A549 (cell line): ENCODE measurements around the gene NCLN.

GRCh38 chr19:2636048-2636785 lies 66.3 kb downstream of the GNG7 start:
- PRO-cap, result no peak
CAGE:
- cytosol, long polyA plus RNA, result no peak
- long polyA plus RNA, result no peak
- nucleus, long polyA plus RNA, result no peak

DNA sequence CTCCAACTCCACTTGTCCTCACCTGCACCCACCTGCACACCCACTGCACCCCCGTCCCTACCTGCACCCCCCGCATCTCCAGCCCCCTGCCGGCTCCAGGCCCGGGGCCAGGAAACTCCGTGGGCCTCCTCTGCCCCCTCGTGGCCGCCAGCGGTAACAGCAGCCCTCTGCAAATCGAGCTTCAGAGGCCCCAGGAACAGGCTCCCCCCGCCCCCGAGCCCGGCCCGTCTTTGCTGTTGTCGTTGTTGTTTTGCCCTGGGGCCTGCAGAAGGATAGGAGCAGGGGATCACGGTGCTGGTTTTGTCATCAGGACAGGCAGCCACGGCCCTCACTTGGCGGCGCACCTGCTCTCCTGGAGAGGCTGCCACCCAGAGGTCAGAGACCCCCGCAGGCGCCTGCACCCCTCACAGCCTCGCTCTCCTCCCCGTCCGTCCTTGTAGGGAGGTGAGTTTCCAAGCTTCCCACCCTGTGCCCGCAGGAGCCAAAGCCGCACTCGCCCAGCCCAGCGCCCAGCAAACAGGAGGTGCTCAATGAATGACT lies 65.4 kb downstream of the GNG7 start:
- PRO-cap, result no peak
CAGE:
- cytosol, long polyA plus RNA, result no peak
- long polyA plus RNA, result no peak
- nucleus, long polyA plus RNA, result no peak

DNA sequence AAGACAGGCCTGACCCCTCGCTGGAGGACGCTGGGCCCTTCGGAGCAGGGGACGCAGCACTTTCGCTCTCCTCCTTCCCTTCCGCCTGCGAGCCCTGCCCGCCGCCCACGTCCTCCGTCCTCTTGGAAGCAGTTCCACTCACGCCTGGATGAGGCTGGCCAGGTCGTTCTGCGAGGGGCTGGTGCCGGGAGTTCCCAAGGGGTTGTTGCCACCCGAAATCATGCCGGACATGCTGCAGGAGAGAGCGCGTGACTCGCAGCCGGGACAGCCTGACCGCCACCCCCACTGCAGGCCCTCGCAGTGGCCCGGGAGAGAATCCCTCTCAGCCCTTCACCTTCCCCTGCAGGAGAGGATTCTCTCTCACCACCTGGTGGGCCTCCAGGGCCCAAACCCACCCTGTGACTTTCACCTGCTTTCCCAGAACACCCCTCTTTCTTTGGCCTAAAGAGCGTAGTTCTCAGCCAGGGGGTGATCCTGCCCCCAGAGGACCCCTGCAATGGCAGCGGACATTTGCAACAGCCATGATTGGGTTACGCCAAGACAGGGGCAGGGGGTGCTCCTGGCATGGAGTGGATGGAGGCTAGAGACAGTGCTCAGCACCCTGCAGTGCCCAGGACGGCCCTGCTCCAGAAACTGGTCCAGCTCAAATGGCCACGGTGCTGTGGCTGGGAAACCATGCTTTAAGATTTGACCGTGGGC lies 17.9 kb upstream of the SLC39A3 start:
- PRO-cap, result no peak
CAGE:
- cytosol, long polyA plus RNA, result no peak
- long polyA plus RNA, result no peak
- nucleus, long polyA plus RNA, result no peak

DNA sequence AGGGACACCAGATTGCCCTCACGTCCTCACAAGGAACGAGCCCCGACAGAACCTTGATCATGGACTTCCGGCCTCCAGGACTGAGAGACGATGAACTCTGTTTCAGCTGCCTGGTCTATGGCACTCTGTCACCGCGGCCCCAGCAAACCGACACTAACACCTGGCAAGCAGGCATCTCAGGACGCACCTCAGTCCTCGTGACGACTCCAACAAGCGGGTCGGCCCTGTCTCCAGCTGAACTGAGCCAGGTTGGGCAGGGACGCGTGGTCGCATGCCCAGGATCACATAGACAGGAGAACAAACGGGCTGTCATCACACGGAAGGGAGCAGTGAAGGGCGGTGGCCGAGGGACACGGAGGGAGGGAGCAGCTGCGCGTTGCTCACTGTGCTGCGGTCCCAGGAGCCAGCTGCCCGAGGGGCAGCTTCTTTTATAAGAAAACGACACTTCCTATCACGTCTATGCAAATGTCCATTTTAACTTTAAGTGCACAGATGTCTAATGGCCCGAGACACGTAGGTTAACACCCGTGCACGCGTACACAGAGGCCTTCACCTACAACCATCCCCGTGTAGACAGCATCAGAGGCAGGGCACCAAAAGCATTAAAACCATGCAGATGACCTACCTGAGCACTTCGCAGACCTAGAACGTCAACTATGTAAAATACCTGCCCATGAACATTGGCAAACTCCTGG lies 8.9 kb downstream of the SGTA start:
- PRO-cap, result no peak
CAGE:
- cytosol, long polyA plus RNA, result no peak
- long polyA plus RNA, result no peak
- nucleus, long polyA plus RNA, result no peak

GRCh38 chr19:2775105-2775901 lies 7.8 kb downstream of the SGTA start:
- PRO-cap, result no peak
CAGE:
- cytosol, long polyA plus RNA, result no peak
- long polyA plus RNA, result no peak
- nucleus, long polyA plus RNA, result no peak

DNA sequence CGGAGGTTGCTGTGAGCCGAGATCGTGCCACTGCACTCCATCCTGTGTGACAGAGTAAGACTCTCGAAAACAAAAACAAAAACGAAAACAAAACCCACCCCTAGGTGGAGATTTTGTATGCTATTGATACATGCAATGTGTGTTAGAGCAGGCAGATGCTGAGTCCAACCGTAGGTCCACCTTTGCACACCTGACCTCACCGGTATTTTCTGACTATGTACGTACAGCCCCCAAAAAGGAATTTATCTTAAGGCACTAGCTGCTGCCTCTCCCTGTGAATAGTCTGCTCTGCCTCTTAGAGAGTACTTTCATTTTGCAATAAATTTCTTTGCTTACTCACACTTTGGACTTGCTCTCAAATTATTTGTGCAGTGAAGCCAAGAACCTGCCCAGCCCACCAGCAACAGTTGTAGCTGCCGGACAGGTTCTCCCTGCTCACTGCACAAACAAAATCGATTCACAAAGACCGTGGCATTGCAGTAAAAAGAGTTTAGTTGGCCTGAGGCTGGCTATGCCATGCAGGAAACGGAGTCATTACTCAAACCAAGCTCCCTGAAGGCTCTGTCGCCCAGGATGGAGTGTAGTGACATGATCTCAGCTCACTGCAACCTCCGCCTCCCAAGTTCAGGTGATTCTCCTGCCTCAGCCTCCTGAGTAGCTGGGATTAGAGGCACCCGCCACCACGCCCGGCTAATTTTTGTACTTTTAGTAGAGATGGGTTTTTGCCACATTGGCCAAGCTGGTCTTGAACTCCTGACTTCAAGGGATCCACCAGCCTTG lies 8.3 kb upstream of the ZNF77 start:
- PRO-cap, result bidirectional peak, plus-strand start at position 488 of the sequence, minus-strand start at position 292 of the sequence
CAGE:
- cytosol, long polyA plus RNA, result no peak
- long polyA plus RNA, result no peak
- nucleus, long polyA plus RNA, result no peak

DNA sequence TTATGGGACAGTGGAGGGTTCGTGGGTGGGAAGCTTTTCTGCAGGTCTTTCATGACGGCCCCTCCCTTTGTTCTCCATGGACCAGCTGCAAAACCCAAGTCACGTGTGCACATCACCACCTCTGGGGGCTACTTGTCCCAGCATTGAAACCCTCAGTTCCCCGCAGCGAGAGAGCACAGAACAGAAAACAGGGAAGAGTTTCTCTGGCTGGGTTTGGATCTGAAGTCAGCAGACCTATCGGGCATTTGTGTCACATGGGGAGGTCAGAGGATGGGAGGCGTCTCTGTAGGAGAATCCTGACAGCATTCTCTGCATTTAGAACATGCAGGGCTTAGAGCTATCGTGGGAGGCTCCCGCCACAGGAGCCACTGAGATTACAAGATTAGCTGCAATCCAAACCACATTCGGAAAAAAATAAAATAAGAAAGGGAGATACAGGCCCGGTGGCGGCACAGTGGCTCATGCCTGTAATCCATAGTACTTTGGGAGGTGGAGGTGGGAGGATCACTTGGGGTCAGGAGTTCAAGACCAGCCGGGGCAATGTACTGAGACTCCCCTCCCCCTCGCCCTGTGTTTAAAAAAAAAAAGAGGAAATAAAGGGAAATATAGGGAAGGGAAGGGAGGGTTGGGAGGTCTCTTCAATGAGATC lies 3.0 kb upstream of the TLE6 start:
- PRO-cap, result no peak
CAGE:
- cytosol, long polyA plus RNA, result no peak
- long polyA plus RNA, result no peak
- nucleus, long polyA plus RNA, result no peak

- PRO-cap, result no peak
CAGE:
- cytosol, long polyA plus RNA, result no peak
- long polyA plus RNA, result no peak
- nucleus, long polyA plus RNA, result no peak
These were observed 8.2 kb upstream of the TLE2 start for GRCh38 chr19:3037307-3037646.

- PRO-cap, result bidirectional peak, plus-strand start at chr19:3057520, minus-strand start at chr19:3057443
CAGE:
- cytosol, long polyA plus RNA, result no peak
- long polyA plus RNA, result no peak
- nucleus, long polyA plus RNA, result no peak
These were observed 4.9 kb downstream of the TLE5 start for GRCh38 chr19:3057221-3057871.

GRCh38 chr19:3120880-3121593 lies 14.8 kb upstream of the GNA15 start:
- PRO-cap, result no peak
CAGE:
- cytosol, long polyA plus RNA, result no peak
- long polyA plus RNA, result start-site peak on the plus strand at chr19:3121252-3121297, 536 and 236 reads in 2 replicates
- nucleus, long polyA plus RNA, result no peak

DNA sequence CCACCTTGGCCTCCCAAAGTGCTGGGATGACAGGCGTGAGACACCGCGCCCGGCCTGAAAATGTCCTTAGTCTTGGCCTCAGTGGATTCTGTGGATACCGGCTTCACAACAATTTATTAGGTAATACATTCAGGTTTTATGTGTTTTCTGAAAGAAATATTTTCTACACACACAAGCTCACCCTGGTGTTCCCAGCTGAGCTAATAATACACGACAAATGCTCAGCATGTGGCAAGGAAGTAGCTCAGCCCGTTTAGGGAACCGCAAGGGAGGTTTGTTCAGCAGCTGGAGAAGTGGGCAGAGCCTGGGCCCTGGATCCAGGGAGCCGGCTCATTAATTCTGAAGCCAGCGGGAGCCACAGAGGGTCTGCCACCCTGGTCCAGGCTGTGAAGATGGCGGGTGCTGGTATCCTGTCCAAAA lies 3.0 kb upstream of the GNA15 start:
- PRO-cap, result no peak
CAGE:
- cytosol, long polyA plus RNA, result no peak
- long polyA plus RNA, result no peak
- nucleus, long polyA plus RNA, result no peak

- PRO-cap, result no peak
CAGE:
- cytosol, long polyA plus RNA, result no peak
- long polyA plus RNA, result no peak
- nucleus, long polyA plus RNA, result no peak
These were observed 17.8 kb downstream of the GNA15 start for GRCh38 chr19:3153648-3154111.

GRCh38 chr19:3155526-3156049 lies 19.8 kb downstream of the GNA15 start:
- PRO-cap, result no peak
CAGE:
- cytosol, long polyA plus RNA, result no peak
- long polyA plus RNA, result no peak
- nucleus, long polyA plus RNA, result no peak

DNA sequence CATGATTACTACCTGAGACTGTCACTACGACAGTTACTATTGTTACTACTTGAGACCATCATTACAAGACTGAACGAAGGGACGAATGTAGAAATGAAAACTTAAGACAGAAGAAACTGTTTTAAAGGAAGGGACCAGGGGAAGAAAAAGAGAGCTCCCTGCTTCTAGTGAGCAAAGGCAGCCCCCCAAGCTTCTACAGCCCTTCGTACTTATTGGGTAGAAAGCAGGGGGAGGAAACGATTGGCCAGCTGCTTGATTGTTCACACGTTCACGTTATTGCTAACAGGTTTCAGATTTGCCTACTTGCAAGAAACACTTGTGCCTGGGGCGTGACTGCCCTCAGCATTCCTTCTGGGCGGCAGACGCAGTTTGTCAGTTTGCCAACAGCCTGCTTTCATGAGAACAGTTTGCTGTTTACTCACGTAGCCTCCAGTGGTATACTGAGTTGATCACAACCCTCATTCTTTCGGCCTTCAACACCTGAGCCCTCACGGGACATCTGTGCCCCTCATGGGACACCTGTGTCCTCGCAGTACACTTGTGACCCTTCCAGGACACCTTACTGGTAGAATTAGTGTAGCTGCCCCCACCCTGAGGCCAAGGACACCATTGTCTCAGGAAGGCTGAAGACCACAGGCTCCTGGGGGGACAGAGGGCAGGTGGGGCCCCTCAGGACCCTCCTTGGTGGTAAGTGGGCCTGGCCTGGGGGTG lies 2.5 kb upstream of the S1PR4 start:
- PRO-cap, result no peak
CAGE:
- cytosol, long polyA plus RNA, result no peak
- long polyA plus RNA, result no peak
- nucleus, long polyA plus RNA, result no peak

DNA sequence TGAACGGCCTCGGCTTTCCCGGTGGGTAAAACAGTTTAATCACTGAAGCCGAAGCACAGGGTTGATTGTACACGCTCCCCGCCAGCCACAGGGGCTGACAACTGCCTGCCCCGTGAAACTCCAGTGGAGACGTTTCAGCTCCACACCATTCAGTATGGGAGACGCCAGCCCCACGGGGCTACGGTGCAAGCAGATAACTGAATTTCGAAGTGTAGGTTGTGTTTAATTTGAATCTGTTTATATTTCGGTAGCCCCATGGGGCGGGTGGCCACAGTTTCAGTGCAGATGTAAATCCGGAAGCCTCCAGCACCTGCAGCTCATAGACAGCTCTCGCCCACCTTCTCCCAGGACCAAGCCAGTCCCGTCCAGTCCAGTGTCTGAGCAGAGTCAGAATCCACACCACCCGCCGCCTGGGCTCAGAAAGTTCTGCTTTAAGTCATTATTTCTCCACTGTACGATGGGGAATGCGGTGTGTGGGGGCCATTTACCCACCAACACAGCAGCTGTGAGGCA lies 2.2 kb downstream of the S1PR4 start:
- PRO-cap, result no peak
CAGE:
- cytosol, long polyA plus RNA, result no peak
- long polyA plus RNA, result no peak
- nucleus, long polyA plus RNA, result no peak

- PRO-cap, result bidirectional peak, plus-strand start at chr19:3185940, minus-strand start at chr19:3185788
CAGE:
- cytosol, long polyA plus RNA, result no peak
- long polyA plus RNA, result no peak
- nucleus, long polyA plus RNA, result no peak
These were observed at the start of gene NCLN for GRCh38 chr19:3185714-3186250. TSS of gene NCLN (plus strand) at chr19:3185930.

GRCh38 chr19:3274805-3275379 lies 50.4 kb downstream of the CELF5 start:
- PRO-cap, result no peak
CAGE:
- cytosol, long polyA plus RNA, result no peak
- long polyA plus RNA, result no peak
- nucleus, long polyA plus RNA, result no peak

DNA sequence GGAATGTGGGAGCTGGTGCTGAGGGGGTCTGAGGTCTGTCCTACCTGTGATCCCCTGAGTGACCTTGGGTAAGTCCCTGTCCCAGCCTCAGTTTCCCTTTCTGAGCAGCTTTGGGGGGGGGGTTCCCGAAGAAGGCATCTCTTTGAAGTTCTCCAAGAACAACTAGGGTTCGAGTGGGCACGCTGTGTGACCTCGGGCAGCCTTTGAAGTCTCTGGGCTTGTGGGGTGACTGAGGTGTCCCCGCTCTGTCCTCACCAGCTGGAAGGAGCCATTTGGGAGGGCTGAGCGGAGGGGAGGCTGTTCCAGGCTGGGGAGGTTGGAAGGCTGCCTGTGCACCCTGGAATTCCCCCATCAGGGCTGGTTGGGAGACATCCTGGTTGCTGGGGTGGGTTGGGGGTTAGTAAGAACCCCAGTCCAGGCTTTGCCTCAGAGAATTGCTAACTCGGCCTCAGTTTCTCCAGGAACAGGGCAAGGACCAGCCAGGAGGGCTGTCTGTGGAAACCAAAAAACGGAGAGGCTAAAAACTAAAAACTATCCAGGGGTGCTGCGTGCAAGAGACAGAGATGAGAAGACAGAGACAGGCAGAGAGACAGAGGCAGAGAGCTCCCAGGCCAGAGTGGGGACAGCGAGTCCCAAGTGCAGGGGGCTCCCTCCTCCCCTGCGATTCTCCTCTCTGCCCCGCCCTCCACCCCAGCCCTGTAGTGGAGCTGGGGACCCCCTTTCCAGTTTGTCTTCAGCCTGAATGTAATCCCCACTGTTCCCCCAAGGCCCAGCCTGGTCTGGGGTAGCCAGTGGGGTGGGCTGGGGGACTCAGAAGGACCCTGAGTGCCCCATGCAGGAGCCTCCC lies 1.8 kb downstream of the NFIC start:
- PRO-cap, result no peak
CAGE:
- cytosol, long polyA plus RNA, result no peak
- long polyA plus RNA, result no peak
- nucleus, long polyA plus RNA, result no peak

DNA sequence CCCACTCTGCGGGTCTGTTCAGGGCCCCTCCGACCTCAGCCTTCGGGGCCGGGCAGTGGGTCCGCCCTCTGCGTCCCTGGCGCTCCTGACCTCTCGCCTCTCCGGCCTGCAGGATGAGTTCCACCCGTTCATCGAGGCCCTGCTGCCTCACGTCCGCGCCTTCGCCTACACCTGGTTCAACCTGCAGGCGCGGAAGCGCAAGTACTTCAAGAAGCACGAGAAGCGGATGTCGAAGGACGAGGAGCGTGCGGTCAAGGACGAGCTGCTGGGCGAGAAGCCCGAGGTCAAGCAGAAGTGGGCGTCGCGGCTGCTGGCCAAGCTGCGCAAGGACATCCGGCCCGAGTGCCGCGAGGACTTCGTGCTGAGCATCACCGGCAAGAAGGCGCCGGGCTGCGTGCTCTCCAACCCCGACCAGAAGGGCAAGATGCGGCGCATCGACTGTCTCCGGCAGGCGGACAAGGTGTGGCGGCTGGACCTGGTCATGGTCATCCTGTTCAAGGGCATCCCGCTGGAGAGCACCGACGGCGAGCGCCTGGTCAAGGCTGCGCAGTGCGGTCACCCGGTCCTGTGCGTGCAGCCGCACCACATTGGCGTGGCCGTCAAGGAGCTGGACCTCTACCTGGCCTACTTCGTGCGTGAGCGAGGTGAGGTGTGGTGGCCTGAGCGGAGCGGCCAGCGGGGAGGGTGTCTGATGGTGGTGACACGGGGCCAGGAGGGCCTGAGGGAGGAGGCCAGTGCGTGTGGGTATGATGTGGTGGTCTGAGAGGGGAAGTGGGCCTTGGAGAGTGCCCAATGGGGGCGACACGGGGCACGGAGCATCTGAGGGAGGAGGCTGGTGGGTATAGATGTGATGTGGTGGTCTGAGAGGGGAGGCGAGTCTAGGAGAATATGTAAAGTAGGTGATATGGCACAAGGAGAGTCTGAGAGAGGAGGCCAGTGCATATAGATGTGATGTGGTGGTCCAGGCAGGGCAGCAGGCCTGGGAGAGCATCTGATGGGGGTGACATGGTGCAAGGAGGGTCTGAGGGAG lies 15.5 kb downstream of the NFIC start:
- PRO-cap, result no peak
CAGE:
- cytosol, long polyA plus RNA, result no peak
- long polyA plus RNA, result no peak
- nucleus, long polyA plus RNA, result no peak

DNA sequence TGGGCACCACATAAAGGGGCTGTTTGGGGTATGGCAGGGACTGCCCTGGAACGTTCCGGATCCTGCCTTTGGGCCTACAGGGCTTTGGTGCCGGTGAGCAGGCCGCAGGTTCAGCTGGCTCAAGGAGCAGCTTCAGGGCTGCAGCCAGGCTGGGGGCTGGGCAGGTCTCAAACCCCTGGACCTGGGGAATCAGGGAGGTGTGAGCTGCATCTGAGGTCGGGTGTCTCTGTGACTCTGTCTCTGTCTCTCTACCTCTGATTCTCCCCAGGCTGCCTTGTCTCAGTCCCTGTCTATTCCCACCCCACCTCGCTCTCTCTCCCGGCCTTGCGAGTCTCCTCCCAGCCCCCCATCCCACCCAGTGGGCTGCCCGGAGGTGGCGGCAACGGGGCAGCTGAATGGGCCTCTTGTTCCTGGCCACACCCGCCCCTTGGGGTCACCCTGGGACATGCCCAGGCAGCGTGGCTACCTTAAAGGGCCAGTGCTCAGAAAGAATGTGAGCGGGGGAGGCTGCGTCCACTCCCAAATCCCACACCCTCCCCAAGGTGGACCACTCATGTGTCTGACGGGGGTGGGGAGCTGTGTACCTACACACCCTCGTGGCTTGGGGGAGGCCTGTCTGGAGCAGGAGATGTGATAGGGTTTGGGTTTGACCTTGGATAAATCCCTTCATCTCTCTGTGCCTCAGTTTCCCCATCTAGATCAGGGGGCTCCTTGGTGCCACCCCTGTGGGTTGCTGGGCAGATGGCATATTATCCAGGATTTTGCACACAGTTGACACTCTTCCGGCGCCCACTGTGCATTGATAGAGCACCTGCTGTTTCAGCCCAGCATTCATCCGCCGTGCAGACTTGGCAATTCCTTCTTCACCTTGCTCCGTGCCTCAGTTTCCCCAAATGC lies 31.2 kb downstream of the NFIC start:
- PRO-cap, result no peak
CAGE:
- cytosol, long polyA plus RNA, result no peak
- long polyA plus RNA, result no peak
- nucleus, long polyA plus RNA, result no peak